Right cardiac atrium (tissue), 1 donor: ENCODE measurements around a stretch of chr4.

DNA sequence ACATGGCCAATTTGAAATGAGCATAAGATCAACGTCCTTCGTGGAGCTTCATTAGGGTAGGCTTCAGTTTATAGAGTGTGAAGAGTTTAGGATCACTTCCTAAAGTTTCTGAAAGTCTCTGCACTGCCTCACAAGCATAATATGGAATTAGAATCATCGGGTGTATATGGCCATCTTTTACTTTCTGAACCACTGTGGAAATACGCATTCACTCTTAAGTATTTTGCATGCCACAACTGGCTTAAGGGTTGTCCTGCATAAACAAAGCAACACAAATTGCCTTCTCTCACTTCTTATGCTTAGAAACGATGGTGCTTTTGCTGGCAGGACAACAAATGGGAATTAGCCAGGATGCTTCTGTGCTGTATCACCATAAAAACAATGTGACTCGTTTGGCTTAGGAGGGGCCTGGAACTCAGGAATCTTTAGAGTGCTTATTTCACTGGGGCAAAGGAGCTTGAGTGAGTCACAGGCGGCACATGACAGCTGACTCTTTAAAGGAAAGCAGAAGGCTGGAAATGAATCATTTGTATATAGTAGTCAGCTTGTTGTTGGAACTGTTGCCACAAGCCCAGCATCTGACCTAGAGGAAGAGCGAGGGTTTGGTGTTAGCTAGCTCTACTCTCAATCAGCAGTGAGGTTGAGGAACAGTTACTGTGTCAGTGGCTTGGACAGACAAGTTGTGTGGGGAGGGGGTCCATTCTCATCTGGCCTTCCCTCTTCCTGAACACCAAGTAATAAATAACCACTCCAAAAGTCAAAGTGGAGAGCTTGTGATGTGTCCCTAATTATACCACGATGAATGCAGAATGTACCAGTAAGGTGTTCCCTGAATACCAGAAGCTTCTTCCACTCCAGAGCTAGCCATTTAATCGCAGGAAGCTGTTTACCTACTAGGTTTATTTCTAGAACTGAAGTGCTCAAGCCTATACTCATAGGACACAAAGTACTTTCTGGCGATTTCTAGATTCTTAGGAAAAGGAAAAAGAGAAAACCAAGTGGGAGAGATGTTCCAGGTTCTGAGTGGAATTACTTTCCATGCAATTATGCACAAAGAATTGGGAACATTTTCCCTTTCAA is 293.2 kb downstream of the CAMK2D start:
- PRO-cap = unidirectional peak, plus-strand start at position 563 of the sequence

DNA sequence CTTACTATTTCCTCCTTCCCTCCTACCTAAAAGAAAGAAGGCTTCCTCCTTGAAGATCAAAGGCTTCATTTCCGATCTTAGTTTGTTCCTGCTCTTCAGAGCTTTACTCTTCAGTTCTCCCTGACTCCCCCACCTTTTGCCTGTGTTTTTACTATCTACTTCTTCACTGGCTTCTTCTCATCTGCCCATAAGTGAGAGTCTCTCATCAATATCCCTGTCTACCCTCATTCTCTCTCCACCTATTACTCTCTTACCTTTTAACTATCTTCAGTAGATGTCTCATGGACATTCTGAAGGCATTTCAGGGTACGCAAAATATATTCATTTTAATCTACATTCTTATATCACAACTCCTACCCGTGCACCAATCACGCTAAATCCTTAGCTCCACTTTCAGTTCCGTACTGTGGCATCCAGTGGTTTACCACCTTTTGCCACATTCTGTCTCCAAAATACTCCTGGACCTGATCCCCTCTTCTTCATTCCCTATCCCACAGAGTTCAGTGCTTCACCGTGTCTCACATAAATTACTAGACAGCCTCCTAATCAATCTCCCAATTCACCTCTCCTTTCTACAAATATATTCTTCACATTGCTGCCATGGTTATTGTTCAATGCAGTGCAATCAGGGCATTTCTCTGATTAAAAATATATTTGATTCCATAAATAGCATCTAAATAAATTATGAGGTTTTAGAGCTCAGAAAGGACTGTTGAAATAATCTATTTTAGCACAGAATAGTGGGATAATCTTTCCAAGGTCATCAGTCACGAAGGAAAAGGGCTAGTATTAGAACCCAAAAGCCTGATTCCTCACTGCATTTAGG is 187.6 kb downstream of the CAMK2D start:
- PRO-cap = no peak

- PRO-cap = no peak
These were observed 123.6 kb downstream of the CAMK2D start for GRCh38 chr4:113637861-113638465.

DNA sequence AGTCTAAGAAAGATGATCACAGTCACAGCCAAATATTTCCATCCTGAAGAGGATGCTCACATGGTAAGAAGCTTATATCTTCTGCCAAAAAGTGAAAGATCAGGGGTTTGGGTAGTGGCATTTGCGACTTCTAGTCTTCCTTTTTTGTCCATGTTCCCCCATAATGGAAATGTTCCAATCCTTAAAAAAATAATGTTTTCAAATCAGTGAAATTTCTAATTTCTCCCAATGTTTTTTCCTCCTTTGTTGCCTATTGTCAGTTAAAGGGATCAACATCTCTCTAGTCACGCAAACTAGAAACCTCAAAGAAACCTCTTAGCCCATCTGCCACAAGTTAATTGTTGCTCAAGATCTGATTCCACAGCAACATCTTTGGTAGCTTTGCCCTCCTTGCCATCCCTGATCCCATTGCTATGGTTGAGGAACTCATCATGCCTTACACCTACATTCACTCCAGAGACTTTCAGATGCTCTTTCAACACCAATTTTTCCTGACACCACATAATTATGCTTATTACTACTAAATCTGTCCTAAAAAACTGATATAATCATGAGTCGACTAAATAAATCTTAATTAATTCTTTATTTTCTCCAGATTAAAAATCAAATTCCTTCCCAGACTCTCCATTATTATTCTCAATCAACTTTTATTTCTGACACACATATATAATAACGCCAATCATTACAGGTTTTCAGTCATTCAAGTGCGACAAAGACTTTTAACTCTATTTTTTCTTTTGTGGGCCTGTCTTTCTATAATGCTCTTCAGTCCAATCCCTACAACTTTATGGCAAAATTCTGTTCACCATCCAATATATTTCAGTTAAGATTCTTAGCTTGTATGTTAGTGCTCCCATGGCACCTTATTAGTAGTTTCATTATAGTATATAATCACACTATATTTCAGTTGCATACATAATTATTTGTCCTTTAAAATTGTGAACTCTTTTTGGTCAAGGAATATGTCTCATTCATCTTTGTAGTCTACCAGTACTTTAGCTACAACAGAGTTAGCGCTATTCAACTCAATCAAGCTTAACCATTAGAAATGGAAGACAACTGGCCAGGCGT is 112.5 kb downstream of the CAMK2D start:
- PRO-cap = no peak

DNA sequence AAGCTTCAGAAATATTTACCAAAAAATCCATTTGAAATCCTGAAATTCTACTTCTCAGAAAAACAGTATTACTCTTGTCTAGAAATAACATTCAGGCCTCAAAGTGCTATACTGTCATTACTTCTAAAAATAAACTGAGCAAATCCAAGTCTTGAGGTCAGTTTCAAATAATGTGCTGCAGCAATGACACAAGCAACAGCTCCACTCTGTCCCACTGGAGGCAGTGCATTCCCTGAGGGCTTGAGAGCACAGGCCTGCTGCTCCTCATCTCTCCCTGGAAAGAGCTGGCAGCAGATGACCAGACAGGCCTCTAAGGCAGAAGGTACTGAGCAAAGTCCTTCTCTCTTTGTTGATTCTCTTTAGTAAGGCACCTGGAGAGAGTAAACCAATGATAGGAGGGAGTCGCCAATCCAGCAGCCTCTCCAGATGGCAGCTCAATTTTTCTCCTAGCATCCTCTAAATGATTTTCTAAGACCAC is 76.8 kb downstream of the CAMK2D start:
- PRO-cap = no peak

- PRO-cap = no peak
These were observed 16.9 kb downstream of the CAMK2D start for GRCh38 chr4:113744273-113745492.

DNA sequence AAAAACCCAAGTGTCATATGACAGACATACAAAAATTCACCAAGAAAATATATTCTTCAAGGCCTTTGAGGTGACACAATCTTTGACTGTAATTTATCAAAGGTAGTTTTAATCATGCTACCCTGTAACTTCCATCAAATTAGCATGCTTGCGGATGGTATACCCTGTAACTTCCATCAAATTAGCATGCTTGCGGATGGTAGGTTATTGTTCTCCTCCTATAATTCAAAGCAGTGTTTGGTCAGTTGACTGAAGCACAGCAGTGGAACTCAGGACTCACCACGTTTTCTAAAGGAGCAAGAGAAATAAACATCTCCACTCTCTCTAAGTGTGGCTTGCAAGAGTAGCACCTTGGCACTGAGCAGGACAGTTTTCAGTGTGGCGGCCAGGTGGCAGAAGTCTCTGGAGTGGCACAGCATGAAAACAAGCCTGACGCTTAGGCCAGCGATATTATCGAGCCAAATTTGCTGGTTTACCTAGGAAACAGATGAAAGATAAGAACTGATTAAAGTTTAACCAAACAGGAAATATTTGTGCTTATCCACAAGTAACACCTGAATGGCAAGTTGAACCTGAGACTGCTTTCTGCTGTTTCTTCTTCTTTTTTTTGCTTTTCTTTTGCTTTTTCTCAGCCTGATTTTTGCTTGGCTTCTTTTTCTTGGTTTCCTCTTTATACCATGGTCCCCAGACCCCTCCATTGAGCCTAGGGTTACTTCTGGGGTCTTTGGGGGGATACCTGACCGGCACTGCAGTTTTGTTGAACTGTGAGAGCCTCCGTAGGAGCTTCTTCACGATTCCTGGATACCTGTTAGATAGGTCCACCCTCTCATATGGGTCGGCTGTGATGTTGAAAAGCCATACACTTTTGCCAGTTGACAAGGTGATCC is 77.5 kb downstream of the ARSJ start:
- PRO-cap = no peak

- PRO-cap = no peak
These were observed 220.8 kb upstream of the ARSJ start for GRCh38 chr4:114200283-114200623.

GRCh38 chr4:116925850-116926311 is 159.5 kb downstream of the TRAM1L1 start:
- PRO-cap = no peak

- PRO-cap = no peak
These were observed 85.0 kb downstream of the NDST3 start for GRCh38 chr4:118119229-118119769.

DNA sequence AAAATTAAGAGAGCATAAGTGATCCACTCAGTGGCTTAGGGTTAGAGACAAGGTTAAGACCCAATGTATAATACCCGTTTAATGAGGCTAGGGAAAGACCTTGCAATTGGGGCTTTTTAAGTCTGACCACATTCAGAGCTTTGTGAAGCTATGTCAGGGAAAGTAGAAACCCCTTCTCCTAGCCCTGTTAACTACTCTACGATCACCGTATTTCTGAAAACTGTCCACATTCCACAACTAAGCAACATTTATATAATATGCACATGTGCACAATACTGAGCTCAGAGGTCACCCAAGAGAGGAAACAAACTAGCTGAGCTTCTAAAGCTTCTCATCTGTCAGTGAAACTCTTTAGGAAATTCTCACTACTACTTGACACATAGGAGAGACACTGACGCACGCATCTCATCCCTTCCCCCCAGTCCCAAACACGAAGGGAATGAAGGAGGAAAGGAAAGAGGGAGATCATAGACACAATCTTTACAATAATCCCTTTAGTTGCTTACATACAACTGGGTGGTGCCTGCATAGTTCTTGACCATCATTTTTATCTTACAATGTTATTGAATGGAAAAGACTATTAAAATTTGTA is 56.2 kb downstream of the METTL14 start:
- PRO-cap = no peak

DNA sequence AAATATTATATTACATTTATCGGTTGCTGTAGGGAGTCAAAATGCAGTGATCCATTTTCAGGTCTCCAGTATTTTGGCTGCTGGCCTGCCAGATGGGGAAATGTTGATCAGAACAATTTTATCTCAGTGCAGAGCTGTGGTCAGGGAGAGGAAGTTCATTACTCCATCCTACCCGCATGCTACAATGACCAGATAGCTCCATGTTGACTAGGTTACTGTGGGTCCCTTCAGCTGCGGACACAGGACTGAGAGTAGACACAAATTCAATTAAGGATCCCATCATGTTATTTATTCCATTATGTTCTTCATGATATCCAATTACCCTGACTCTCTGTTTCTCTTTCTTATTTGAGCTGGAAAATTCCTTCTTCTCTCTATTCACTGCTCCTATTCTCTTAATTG is 16.3 kb downstream of the SYNPO2 start:
- PRO-cap = no peak

- PRO-cap = no peak
These were observed 107.8 kb upstream of the MYOZ2 start for GRCh38 chr4:119027790-119028200.

DNA sequence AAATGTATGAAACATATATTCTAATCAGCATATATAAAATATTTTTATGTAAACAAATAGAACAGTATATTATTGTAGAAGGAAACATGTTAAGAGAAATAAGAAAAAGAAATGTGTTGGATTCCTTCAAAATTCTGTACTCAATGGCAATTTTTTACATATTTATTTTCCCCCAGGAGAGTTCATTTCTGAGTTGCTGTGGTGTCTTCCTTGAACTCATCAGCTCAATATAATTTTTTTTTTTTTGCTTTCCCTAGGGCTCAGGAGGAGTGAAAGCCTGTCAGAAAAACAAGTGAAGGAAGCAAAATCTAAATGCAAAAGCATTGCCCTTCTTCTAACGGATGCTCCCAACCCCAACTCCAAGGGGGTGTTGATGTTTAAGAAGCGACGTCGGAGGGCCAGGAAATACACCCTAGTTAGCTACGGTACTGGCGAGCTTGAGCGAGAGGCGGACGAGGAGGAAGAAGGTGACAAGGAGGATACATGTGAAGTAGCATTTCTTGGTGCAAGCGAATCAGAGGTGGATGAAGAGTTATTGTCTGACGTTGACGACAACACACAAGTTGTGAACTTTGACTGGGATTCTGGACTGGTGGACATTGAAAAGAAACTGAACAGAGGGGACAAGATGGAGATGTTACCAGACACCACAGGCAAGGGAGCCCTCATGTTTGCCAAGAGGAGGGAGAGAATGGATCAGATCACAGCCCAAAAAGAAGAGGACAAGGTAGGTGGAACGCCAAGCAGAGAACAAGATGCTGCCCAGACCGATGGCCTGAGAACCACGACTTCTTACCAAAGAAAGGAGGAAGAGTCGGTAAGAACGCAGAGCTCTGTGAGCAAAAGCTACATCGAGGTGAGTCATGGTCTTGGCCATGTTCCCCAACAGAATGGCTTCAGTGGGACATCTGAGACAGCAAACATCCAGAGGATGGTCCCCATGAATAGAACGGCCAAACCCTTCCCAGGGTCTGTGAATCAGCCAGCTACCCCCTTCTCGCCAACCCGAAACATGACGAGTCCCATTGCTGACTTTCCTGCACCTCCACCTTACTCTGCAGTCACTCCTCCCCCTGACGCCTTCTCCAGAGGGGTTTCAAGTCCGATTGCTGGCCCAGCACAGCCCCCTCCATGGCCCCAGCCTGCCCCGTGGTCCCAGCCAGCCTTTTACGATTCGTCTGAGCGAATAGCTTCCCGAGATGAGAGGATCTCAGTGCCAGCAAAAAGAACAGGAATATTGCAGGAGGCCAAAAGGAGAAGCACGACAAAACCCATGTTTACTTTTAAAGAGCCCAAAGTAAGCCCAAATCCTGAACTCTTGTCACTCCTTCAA is 105.6 kb upstream of the MYOZ2 start:
- PRO-cap = no peak

DNA sequence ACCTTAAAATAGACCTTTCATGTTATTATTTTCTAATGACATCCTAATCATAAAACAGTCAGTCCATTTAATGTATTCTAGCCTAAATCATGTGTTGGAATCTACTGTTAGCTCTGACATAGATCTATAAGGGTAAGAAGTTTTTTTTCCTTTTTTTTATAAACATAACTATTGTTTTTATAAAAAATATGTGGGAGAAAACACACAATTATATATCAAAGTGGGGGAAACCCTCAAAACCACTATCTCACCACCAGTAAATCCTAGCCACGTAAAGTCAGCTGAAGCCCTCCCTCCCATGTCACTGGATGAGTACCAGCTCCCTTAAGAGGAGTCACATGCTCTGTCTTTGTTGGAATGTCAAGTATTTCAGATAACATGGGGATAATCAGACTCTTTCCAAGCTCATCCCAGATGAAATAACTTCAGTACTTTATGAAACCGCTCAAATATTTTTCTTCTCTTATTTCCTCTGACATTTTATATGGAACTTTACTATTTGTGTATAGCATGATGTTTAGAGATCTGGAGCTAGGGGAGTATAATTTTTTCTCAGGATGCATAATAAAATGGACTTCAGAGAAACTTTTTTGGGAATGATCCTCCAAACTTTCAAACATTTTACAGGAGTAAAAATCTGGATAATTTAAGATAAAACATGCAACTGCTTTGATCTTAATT is 2.4 kb downstream of the MYOZ2 start:
- PRO-cap = no peak

GRCh38 chr4:119151047-119151685 is 15.5 kb downstream of the MYOZ2 start:
- PRO-cap = no peak

DNA sequence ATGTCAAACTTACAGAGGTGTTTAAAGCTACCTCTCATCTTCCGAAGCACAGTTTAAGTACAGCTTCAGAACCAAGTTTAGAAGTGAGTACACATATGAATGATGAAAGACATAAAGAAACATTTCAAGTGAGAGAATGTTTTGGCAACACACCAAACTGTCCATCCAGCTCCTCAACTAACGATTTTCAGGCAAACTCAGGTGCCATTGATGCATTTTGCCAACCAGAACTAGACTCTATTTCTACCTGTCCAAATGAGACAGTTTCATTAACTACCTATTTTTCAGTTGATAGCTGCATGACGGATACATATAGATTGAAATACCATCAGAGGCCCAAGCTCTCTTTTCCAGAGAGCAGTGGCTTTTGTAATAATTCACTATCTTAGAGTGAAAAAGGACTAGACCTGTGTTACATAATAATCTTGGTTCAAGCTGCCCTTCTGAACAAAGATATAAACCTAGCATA is 7.6 kb downstream of the C4orf3 start:
- PRO-cap = no peak

- PRO-cap = bidirectional peak, plus-strand start at chr4:119454789, minus-strand start at chr4:119454605
These were observed 132.2 kb upstream of the FABP2 start for GRCh38 chr4:119454014-119454695.

DNA sequence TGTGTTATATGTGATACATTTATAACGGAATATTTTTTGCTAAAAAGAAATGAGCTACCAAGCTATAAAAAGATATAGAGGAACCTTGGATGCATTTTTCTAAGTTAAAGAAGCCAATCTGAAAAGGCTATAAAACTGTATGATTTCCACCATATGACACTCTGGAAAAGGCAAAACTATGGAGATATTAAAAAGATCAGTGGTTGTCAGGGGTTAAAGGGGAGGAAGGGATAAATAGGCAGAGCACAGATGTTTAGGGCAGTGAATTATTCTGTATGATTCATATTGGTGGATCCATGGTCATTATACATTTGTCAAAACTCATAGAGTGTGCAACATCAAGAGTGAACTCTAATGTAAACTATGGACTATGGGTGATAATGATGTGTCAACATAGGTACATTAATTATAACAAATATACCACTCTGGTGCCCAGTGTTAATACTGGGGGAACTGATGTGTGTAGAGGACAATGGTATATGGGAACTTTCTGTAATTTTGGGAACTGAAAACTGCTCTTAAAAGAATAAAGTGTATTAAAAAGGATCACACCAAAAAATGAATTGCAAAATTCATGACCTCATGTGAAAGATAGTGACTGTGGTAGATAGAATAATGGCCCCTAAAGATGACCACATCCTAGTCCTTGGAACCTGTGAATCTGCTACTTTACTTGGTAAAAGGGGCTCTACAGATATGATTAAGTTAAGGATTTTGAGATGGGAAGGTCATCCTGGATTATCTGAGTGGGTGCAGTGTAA is 146.6 kb downstream of the PDE5A start:
- PRO-cap = no peak

DNA sequence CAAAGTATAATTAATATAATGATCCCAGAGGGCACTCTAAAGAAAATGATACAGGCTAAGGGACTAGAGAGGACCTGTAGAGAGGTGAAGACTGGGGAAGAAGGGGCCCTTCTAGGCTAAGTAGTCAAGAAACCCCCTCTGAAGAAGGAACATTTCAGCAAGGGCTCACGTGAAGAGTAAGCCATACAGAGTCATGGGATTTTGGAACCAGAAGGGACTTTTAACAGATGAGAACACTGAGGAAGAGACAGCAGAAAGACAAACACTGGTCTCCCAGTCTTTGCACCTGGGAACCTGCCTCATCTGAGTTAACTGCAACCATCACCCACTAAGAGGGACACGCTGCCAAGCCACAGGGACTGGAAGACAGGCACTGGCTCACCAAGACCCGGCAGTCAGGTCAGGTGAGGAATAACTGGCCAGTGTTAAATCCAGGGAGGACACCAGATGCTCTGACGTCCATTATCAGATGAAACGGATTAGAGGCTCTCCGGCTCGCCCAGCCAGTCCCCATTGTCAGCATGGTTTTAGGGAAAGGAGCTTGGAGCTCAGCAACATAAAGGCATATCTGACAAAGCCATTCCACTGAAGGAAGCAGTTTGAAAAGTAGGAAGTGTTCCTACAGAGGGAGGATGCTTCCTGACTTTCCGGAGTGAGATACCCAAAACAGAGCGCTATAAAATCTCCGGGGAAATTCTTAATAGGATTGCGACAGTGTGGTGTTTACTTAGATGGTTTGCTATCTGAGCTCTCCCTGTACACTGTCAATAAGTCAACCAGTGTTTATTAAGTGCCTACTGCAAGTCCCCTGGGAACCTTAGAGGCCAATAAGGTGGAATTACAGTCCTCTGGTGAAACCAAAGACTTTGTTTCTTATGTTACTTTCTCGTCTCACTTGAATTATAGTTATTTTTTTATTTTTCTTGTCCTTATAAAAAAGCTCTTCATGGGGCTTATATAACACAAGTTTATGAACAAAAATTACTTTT is 14.9 kb downstream of the NDNF start:
- PRO-cap = no peak